ENCODE data around the genes ANKRD36 and ZAP70.

DNA sequence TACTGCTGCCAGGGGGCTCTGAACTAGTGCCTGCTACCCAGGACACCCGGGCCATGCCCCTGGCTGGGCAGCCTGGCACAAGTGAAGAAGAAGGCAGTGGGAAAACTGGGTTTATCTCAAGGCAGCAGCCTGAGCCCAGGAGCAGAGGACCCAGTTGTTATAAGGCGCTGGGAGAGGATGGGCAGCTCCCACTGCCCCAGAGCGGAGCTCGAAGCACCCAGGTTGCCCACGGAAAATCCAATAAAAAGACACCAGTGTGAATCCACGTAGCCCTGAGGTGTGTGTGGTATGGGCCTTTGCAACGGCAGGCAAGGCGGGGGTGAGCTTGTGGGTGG, 15.8 kb downstream of the ARID5A start:
- PRO-cap, result no peak
- RAMPAGE, long total RNA, result no peak

GRCh38 chr2:96665082-96665611, 22.6 kb downstream of the FER1L5 start:
- PRO-cap, result no peak
- RAMPAGE, long total RNA, result no peak

- PRO-cap, result no peak
- RAMPAGE, long total RNA, result no peak
Measured at GRCh38 chr2:96737753-96738517, 1.9 kb downstream of the LMAN2L start.

DNA sequence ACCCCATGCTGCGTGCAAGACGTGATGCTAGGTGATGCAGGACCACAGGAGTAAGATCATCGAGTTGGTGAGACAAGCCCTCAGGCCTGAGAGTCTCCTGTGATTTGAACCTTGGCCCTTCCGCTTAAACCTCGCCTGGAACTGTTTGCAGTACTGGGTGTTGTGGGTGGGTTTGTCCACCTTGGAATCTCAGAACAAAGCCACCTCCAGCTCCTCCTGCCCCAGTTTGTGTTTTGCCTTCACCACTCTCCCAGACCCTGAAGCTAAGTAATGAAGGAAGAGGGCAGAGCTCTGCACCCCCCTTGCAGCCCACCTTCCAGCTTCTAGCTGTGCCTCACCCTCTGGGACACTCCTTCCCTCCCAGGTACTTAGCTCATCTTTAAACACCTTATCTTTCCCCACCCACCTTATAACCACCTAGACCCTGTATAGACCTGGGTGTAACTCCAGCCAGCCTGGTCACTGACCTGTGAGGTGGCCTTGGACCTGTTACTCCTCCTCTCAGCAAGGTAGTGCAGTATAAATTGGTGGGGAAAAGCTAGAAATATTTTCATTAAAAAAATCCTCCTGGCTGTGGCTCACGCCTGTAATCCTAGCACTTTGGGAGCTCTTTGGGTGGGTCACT, 6.6 kb downstream of the CNNM4 start:
- PRO-cap, result no peak
- RAMPAGE, long total RNA, result no peak

- PRO-cap, result no peak
- RAMPAGE, long total RNA, result no peak
Measured at GRCh38 chr2:96809376-96810448, 6.4 kb upstream of the CNNM3 start.

DNA sequence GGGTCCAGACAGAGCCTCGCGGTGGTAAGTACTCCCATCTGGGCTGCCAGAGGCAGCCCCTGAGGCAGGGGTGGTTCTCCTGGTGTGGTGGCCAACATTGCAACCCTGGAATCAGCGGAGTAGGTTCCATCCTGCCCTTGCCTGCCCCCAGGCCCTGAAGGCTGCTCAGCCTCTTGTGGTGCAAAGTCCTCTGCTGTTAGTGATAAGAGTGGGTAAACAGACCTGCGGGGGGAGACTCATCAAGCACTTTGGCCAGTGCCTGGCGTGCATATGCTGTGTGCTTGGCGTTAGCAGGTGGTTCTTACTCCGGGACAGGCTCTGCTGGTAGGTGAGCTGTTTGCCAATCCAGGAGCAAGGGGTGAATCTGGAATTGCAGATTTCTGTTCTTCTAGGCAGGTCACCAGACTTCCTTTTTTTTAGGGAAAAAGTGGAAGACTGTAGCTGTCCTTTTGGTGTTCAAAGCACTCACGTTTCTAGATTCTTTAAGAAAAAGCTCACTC, 3.2 kb downstream of the CNNM3 start:
- PRO-cap, result no peak
- RAMPAGE, long total RNA, result no peak

DNA sequence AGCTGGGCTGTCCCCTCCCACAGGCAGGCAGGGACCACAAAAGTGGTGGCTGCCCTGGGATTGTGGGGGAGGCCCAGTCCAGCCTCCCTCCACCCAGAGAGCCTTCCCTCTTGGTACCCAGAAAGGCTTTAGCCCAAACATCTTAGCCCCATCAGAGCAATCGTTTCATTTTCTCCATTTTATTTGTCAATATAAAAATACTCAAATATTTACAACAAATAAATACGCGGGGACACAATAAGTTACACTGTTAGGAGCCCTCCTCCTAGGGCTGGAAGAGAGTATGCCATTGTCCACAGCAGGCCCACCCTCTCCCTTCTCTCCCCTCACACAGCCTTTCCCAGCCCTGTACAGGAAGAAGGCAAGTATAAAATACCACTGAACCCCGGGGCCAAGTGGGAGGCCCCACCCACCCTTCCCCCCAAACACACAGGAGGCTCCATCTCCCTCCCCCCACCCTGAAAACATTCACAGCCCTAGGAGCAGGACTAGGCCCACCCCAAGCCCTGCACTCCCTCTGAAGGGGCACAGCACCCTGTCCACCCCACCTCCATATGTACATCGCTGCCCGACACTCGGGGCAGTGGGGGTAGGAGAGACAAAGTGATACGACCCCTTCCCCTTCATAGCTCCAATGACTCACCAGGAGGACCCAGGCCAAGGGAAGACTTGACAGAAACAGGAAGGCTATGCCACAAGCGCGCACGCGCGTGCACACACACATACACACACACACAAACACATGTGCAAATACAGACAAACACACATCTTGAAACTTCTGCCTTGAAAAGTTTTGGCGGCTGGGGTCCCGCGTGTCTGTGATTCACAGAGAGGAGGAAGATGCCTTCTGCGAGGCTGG, 2.0 kb upstream of the ANKRD39 start:
- PRO-cap, result no peak
- RAMPAGE, long total RNA, result no peak

DNA sequence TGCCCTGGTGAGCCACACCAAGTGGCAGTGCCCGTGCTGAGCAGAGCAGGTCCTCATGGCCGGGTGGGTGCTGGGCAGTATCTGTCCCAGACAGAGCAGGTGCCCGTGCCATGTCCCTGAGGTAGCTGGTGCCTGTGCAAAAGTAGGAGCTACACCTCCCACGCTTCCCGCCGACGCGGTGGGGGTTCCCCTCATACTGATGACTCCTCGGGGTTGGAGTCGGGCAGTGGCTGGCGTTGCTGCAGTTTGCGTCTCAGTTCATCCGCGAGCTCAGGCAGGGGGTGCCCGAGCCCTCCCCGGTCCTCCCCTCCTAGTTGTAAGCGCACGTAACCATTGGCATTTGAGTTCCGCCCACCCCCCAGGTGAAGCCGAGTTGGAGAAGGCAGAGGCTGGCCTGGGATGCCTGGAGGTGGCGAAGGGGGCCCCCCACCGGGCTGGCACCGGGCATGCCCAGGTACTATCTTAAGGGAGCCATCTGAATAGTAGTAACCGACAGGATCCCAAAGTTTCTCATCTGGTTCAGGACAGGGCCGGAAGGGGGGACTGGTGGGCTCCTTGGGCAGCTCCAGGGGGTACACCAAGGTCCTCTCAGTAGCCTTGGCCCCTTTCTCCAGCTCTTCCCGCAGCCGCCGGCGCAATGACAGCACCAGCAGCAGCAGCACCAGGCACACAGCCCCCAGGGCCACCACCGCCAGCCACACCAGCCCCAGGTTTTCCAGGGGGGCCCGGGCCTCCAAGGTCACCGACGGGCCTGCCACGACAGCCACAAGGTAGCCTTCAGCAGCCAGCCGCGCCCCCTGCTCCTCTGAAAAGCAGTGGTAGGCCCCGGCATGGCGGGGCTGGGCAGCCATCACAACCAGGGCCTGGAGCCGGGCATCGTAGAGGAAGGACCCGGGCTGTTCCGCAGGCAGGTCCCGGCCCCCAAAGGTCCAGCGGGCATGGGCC, 2.9 kb upstream of the ANKRD39 start:
- PRO-cap, result no peak
- RAMPAGE, long total RNA, result no peak

GRCh38 chr2:96875360-96875791, 5.5 kb upstream of the SEMA4C start:
- PRO-cap, result no peak
- RAMPAGE, long total RNA, result no peak

DNA sequence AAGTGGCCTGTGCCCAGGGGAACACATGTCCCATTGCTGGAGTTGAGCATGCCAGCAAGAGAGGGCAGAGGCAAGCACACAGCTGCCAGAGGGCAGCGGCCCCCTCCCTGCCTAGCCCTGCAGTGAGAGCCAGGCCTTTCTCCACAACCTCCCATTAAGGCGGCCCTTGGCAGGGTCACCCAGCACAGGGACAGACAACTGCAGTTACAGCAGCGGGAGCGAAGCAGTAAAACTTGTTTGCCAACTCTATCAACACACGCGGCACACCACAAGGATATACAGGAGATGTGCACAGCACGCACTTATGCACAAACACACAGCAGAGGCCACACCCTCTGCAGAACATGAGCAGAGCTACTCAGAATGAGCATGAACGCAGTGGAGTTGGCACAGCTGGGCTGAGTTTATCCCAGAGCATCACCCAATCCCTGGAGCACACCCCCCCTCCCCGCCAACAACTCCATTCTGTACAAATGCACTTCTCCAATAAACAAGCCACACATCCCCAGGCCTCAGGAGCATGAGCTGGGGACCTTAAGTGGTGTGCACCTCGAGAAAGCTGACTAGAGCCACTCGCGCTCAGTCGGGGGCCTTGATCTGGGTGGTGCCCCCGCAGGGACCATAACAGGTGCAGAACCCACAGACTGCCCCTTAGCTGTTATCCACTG, 18.7 kb upstream of the SEMA4C start:
- PRO-cap, result no peak
- RAMPAGE, long total RNA, result no peak

DNA sequence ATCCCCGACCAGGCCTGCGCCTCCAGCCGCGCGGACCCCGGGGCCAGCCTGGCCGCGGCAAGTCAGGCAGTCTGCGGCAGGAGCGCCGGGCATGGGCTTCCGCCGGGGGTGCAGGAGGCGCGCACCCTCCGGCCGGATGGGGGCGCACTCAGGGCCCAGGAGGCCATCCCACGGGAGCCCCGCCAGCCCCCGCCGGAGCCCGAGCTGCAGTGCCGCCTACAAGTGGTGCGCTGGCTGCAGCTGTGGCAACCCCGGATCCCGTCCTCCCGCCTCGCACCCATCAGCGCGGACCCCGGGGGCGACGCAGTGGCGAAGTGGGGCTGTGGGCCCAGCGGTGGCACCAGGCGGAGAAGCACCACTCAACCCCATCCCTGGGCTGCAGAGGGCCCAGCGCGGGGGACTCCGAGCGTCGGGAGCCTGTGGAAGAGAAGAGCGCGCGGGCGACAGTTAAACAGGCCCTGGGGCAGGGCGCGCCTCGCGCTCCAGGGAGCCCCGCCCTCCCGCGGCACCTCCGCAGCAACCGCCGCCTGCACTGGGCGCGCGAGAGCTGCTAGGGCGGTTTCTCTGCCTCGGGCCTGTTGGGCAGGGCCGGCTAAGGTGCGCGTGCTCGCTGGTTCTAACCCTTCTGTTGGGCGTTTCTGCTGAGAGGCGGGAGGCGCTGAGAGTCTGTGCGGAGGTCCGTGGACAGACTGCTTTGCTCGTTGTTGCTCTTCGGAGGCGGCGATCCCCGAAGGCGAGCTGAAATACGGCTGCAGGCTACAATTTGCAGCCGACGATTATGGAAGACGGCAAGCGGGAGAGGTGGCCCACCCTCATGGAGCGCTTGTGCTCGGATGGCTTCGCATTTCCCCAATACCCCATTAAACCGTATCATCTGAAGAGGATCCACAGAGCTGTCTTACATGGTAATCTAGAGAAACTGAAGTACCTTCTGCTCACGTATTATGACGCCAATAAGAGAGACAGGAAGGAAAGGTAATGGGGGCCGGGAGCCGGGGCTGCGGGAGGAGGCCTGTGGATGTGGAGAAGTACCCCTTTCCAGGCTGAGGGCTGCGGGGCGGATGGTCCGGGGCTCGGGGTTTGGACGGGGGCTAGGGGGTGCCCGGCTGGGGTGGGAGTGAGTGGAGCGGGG, at the start of gene ANKRD36:
Gene ANKRD36 (plus strand): TSS at position 192 of the 1,132 bp plus-strand sequence.
- PRO-cap, result bidirectional peak, plus-strand start at position 646 of the sequence, minus-strand start at position 421 of the sequence
- RAMPAGE, long total RNA, result no peak

DNA sequence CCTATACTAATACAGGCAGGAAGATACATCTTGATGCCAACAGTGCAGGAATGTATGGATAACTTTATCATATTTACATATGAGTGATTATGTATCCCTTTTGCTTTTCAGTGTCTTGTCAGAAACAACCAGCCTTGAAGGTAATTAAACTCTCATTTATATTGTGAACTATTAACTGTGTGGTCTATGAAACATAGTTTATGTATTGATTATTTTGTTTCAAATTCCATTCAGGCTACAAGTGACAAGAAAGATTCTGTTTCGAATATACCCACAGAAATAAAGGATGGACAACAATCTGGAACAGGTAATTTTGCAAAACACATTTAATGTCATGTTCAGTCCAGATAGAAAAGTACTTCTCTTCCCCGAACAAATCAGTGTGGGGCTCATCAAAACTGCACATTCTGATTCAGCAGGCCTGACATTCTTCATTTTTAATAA, 100.4 kb downstream of the ANKRD36 start:
- PRO-cap, result no peak
- RAMPAGE, long total RNA, result no peak

DNA sequence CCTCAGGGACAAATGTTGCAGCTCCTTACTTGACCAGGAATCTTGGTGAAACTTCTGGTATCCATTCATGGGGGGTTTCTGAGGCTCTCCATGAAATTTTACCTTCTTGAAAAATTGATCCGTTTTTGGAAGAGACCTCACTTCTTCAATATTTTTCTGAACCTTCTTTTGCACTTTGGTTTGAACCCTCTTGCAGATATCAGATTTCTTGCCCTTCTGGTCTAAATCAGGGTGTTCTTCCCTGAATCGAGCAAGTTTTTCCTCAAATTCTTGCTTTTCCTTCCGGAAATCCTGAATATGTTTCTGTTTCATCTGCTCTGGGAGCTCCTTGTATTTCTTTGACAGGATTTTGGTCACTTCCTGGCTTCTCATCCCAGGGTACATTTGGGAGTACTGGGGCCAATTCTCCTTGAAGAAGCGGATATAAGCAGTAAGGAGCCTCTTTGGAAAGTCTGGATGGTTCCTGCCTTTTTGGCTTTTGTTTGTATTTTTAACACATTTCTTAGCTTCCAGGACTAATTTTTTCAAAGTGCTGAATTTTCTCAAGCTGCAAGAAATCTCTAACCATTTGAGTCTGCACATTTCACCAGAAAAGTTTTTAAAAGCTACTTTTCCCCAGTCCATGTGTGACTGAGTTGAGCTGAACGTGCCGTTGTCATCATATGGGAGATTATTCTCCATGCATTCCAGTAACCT, 8.7 kb upstream of the COX5B start:
- PRO-cap, result no peak
- RAMPAGE, long total RNA, result no peak

- PRO-cap, result no peak
- RAMPAGE, long total RNA, result no peak
Measured at GRCh38 chr2:97712816-97713973, at the start of gene ZAP70. Gene ZAP70 (plus strand): TSS chr2:97713576.

- PRO-cap, result no peak
- RAMPAGE, long total RNA, result no peak
Measured at GRCh38 chr2:97796686-97797602, 83.6 kb downstream of the ZAP70 start.

DNA sequence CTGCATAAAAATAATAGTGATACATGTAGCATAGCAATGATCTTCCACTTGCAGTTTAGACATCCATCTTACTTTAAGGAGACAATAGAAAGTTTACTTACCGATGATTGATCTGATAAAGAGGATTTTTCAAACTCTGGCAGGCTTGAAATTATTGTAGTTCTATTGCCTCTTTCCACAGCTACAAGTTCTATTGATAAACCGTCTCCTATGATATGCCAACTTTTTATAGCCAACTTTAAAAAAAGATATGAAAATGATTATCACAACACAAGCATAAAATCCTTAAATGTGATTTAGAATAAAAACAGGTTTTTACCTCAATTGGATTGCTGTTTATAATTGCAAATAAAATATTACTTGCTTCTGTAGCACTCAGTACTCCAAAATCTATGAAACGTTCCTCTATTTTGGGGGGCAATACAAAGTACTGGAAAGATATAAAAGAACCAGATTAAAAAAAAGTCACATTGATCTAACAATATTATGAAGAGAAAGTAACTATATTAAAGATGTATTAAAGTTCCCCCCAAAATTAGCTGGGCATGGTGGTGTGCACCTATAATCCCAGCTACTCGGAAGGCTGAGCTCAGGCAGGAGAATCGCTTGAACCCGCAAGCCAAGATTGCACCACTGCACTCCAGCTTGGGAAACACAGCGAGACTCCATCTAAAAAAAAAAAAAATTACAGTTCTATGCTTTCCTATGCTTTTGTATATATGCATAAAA, 99.1 kb downstream of the ZAP70 start:
- PRO-cap, result no peak
- RAMPAGE, long total RNA, result no peak

- PRO-cap, result no peak
- RAMPAGE, long total RNA, result no peak
Measured at GRCh38 chr2:97870233-97870916, 125.4 kb downstream of the TMEM131 start.

DNA sequence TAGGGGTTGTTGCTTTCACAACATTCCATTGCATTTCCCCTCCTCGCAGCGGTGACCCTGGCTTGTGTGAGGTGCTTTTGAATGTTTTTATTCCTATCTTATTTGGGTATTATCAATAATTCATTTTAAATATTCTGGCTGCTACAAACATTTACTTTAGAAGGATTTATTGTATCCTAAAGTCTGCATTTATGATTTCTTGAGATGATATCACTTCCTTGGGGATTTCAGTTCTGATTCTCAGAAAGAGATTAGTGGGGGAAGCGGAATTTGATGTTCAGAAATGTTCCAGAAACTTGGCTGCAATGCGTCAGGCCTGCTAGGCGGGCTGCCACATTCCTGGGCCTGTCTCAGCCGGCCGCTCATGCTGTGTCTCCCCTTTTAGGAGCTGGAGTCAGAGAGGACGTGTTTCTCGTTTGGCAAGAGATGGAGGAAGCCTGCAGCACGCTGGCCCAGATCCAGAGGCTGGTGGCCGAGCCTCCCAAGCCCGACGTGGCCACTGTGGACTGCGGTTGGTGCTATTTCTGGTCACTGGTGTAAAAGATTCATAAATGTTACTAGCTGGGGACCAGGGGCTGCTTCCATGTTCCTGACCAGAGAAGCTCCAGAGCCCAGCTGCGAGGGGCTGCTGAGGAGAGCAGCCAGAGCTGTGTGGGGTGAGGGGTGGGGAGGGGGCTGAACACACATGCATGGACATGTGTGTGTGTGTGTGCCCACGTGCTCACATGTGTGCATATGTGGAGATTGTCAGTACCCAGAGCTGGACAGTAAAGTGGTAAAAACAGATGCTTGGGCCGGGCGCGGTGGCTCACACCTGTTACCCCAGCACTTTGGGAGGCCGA, 75.7 kb downstream of the VWA3B start:
- PRO-cap, result no peak
- RAMPAGE, long total RNA, result no peak

DNA sequence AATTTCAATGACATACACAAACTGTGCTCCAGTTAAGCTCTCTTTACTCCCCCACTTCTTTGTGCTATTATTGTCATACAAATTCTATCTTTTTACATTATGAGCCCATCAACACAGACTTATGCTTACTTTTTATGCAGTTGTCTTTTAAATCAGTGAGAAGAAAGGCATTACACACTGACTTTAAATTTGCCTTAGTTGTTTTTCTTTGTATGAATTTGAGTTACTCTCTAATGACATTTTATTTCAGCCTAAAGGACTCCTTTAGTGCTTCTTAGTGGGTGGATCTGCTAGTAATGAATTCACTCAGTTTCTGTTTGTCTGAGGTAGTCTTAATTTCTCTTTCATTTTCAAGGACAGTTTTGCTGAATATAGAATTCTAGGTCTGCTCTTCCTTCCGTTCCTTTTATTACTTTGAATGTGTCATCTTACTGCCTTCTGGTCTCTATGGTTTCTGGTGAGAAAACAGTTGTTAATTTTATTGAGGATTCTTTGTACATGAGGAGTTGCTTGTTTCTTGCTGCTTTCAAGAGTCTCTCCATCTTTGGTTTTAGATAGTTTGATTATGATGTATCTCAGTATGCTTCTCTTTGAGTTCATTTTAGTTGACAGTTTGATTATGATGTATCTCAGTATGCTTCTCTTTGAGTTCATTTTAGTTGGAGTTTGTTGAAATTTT, 5.9 kb upstream of the INPP4A start:
- PRO-cap, result no peak
- RAMPAGE, long total RNA, result no peak

- PRO-cap, result no peak
- RAMPAGE, long total RNA, result no peak
Measured at GRCh38 chr2:98464787-98465466, 20.3 kb downstream of the INPP4A start.

Measured in Karpas-422 (cell line).